HT1080 (cell line): ENCODE data around the gene RPS6KB1.

DNA sequence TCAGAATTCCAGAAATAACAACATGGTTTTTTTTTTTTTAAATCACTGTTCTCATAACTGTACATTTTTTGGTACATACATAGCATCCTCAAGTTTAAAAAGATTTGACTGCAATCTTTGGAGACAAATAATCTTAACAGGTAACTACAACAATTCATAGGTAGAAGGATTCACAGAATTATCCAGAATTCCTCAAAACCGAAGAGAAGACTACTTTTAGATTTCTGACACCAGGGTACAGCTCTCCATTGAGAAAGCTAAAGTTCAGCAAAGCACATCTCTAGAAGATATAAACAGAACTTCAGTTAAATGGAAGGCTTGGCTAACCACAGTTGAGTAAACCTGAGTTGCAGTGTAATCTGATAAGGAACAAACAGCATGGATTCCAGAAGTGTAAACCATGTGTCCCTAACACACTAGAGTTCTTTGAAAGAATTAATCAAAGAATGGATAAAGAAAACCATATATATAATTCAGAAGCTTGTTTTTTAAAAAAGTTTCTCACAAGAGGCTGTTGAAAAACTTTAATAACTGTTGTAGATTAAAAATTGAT is 4.5 kb downstream of the RNF43 start:
RAMPAGE:
- cytosol, long total RNA, result no peak
- long total RNA, result no peak
- nucleus, long total RNA, result no peak

DNA sequence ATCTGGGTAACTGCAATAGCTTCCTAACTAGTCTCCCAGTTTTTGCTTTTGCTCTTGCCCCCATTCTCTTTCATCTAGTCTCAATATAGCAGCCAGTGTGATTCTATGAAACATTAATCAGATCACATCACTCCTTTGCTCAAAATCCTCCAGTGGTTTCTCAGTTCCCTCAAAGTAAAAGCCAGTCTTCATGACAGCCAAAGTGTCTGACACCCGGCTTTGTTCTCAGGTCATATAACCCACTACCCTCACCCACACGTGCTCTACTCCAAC is 4.5 kb downstream of the MTMR4 start:
RAMPAGE:
- cytosol, long total RNA, result no peak
- long total RNA, result no peak
- nucleus, long total RNA, result no peak

DNA sequence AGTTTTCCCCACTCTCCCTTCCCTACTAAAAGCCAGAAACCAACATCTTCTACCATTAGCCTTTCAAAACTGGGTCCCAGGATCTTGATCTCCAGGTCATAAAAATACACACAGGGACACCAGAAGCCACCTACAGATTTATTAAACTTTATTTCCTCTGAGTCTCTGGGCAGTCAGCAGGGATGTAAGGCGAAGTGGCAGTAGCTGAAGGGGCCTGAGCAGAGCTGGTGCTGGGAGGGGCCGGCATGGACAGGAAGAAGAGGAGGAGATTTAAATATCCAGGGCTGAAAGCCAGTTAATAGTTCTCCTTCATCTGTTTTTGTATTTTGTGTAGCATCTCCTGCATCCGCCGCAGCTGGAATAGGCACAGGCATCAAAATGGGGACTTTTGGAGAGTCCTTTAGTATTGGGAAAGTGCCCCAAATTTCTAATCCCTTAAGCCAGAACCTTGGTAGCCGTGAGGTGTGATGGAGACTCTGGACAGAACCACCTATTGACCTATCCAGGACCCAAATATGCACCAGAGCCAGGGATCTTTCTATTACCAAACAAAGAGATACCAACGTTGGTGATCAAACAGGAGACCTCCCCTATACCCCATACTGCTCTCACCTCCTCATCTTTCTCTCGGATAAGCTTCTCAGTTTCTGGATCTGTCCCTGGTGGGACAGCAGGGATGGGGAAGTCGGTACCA is 5.8 kb upstream of the MTMR4 start:
RAMPAGE:
- cytosol, long total RNA, result no peak
- long total RNA, result no peak
- nucleus, long total RNA, result no peak

RAMPAGE:
- cytosol, long total RNA, result no peak
- long total RNA, result no peak
- nucleus, long total RNA, result no peak
Measured at GRCh38 chr17:58520825-58521252, 6.4 kb upstream of the MTMR4 start.

DNA sequence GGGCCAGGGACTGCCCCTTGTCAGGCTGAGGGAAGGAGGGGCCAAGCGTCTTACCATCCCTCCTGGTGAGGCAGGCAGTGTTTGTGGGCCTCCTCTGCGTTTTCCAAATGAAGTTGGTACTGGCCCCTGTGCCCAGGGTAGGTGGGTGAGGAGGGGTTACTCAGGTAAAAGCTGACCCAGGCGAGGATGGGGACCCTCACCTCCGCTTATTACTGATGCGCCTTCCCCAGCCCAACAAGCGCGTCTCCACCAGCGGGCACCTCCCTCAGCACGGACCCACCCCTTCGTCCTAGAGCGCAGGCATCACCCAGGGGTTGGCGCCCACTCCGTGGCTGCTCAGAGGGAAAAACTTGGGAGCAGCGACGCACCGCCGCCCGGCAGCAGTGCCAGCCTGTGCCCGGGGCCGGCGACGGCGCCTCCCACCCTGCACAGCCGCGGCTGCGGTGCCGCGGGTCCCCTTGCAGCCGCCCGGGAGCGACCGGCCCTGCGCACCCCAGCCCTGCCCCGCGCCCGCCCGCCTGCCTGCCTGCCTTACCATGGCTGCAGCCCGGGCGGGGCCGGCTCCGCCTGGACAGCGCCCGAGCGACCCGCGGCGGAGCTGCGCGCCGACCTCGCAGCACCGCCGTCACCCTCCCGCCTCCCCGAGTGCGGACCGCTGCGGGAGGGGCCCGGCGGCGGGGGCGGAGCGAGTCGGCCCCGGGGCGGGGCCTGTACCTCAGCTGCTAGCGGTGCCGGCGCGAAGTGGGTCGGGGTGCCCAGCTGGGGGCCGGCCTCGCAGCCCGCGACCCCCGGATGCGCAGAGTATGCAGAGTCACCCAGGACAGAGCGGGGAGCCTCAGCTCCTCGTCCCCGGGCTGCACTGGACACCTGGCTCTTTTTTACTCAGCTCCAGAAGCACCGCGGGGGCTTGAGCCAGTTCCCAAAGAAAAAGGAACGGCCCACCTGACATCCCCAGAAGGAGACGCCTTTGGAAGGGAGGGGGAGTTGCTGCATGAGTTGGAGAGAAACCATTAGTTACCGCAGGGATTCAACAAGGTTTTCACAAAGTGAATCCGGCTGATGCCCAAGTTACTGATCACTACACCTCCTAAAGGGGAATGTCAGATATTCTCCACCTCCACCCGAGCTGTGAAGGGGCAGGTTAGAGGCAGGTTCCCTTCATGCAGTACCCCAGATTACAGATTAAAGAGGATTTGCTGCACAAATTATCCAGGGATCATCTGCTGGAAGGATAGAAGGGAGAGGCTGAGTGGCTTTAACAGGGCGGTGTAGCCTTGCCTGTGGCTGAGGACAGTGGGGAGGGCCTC is 12.2 kb downstream of the SEPTIN4 start:
RAMPAGE:
- cytosol, long total RNA, result no peak
- long total RNA, result no peak
- nucleus, long total RNA, result no peak

GRCh38 chr17:59329367-59330129 is 1.9 kb upstream of the YPEL2 start:
RAMPAGE:
- cytosol, long total RNA, result no peak
- long total RNA, result no peak
- nucleus, long total RNA, result no peak

DNA sequence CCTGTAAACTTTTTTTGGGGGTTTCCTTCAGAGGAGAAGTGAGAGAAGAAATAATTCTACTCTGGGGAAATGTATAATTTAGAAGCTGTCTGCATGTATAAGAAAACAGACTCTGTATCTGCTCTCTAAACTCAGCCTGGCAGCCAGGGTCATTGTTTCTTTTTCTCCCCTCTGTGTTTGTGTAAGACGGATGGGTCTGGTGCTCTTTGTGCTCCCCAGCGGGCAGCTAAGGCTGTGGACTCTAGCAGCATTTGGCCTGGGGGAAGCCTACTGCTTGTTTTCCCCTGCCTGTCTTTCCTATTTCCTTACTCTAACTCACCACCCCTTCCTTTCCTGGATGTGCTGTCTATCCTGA is 19.2 kb downstream of the YPEL2 start:
RAMPAGE:
- cytosol, long total RNA, result no peak
- long total RNA, result no peak
- nucleus, long total RNA, result no peak

DNA sequence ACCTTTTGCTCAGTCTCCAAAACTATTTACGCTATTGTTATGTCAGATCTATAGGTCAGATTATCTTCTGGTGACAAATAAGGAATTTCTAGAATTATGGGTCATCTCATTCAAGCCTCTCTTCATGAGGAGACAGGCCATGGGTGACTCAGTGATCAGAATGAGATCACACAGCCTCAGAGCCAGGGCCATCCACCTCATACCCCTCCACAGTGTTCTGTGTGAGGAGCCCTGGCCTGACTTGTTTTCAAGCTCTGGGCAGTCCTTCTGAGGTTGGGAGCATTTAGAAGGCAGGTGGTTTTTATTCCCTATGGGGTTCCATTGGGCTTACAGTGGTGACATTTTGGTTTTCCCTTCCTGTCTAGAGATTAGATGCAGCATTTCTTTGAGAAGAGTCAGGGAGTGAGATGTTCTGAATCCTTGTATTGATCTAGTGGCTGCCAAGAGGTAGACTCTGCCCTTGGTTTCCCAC is 26.5 kb downstream of the YPEL2 start:
RAMPAGE:
- cytosol, long total RNA, result no peak
- long total RNA, result no peak
- nucleus, long total RNA, result no peak

RAMPAGE:
- cytosol, long total RNA, result no peak
- long total RNA, result no peak
- nucleus, long total RNA, result no peak
Measured at GRCh38 chr17:59361392-59362152, 30.1 kb downstream of the YPEL2 start.

DNA sequence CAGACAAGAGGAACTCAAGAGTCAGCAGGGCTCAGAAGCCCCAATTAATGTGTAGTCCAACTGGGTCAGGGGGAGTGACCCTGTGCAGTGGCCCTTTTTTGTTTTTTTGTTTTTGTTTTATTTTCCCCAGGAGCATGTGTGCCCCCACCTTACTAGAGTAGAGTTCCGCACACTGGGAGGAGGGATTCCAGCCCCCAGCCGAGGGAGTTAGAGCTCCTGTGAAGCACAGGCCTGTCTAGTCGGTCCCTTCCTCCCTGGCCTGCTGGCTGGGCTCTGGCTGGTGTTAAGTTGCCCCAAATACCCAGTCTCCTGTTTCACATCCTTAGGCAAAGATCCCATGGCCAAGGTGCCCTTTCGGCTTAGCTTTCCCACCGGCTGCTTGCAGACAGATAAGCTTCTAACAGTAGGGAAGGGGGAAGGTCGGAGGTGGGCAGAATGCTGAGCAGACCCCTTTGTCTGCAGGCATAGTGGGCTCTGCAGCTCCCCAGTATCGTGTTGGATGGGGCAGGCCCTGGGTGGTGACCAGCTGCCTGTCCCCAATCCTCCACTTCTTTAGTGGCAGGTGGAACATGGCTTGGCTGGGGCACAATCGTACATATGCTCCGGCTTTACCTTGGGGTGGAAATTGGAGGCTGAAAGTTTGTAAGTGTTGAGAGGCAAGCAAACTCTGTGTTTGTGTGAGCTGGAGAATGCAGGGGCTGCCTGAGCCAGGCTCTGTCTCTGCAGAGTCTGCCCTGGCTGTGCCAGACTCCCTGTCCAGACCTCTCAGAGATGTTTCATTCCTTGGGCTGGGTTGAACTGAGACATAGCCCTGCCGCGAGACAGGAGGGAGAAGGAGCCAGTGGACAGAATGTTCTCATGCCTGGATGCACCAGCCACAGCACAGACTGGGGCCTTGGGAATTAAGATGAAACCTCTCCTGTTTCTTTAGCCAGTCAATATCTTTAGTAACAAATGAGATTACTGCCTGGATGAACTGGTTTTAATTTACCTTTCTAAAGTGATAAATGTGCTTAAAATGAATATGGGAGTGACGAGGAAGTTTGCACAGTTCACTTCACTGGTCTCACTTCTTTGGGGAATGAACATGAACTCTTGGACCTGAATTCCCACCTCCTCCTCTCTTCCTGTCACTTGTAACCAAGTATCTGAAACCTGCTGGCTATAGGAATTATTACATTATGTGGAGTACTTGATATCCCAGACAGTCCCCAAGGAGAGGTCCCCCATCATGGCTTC is 39.8 kb downstream of the YPEL2 start:
RAMPAGE:
- cytosol, long total RNA, result no peak
- long total RNA, result no peak
- nucleus, long total RNA, result no peak

RAMPAGE:
- cytosol, long total RNA, result no peak
- long total RNA, result no peak
- nucleus, long total RNA, result no peak
Measured at GRCh38 chr17:59400614-59400839, 69.1 kb downstream of the YPEL2 start.

GRCh38 chr17:59428864-59429475 is 97.5 kb downstream of the YPEL2 start:
RAMPAGE:
- cytosol, long total RNA, result no peak
- long total RNA, result no peak
- nucleus, long total RNA, result no peak

DNA sequence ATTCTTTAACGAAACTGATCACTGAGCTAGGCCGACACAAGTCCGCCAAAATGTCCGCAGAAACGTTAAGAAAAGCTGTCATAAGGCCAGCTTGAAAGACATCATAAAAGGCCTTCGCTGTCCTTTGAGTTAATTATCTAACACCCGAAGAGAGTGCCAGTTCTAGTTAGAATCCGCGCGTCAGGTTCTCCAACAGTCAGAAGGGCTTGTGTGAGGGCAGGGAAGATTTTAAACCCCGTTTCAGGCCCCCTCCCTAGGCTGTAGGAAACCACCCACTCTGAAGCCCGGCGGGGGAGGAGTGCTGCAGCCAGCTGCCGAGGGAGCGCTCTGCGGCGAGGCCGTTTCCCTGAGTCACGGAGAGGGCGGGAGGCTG is 700 bp upstream of the CLTC start:
RAMPAGE:
- cytosol, long total RNA, result no peak
- long total RNA, result no peak
- nucleus, long total RNA, result no peak

DNA sequence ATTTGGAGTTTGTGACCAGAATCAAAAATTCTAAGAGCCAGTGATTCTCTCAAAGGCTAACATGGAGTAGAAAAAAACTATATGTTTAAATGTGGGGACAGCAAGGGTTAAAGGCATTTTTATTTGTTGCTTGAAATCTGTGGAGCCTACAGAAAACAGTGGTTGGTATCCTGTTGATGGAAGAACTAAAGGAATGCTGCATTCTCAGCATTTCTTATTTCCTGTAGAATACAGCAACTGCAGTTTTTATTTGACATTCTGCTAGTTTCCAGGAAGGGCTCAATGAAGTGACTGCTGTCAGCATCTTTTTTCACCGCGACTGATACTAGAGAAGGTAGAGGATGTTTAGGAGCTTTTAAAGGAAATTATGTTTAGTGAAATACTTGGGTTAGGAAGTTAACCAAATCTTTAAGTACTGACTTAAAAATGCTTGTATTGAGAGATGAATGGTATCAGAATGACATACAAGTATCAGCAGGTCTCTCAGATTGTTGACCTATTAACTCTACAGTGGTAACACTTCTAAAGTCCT is 15.0 kb downstream of the CLTC start:
RAMPAGE:
- cytosol, long total RNA, result no peak
- long total RNA, result no peak
- nucleus, long total RNA, result no peak

DNA sequence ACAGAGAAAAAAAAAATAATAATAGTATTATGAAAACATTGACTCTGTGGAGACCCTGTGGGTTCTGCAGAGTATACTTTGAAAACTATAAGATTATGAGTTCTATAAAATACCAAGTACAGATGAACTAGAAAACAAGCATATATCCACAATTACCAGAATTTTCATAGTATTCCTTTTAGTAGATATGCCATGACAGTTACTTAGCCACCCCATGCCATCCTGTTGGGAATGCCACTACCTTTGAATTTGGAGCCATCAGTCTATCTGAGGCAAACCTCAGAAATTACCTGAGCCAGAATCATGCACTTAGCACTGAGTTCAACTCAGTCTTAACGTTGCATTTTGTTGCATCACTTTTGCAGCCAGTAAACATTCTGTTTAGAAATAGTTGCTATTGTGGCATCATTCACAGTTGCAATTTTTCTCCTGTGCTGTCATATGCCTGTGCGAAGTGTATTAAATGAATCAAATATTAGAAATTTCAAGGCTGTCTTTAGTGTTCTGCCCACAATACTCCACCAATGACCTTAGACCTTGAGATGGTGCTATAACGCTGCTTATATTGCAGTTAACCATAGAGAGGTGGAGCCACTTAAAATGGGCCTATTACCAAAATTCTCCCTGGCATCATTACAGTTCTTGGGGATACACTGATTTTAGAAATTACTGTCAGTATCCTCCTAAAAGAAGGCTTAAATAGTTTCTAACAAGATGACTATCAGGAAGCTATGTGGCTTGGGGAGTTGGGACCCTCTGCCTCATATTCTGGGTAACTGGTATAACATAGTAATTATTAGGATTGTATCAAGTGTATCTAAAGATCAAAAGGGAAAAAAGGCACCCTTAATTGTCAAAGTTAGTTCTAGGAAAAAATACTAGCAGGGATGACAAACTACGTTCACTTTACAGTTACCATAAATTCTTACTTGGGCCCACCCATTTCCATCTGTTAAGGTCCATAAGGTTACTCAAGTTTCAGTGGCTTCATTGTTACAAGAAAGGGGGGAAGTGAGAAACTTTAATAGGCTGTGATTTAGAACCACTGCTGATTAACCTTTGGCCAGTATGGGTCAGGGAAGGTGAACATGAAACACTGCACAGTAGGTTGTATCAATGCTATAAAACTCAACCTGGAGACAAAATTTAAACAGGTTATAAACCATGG is 11.0 kb downstream of the PTRH2 start:
RAMPAGE:
- cytosol, long total RNA, result no peak
- long total RNA, result no peak
- nucleus, long total RNA, result no peak

GRCh38 chr17:59707789-59708059 is 270 bp downstream of the VMP1 start:
RAMPAGE:
- cytosol, long total RNA, result no peak
- long total RNA, result no peak
- nucleus, long total RNA, result no peak

DNA sequence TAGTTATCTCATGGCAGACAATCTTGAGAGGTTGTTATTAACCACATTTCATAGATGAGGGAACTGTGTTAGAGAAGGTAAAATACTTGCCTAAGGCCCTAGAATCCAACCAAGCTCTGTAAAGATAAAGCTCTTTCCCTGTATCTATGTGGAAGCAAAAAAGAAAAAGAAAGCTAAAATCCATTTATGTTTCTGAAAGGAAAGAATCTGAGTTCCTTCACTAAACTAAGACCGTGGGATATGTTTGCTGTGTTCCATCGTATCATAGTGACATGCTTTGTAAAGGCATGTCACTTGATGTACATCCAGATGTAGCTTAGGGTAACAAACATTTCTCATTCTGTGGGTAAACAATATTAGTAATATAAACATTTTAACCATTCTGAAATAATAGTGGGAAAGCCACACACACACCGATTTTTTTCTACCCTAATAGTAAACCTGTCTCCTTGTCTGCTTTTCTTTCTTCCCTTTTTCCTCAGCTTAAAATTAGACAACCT is 78.1 kb downstream of the TUBD1 start:
RAMPAGE:
- cytosol, long total RNA, result no peak
- long total RNA, result no peak
- nucleus, long total RNA, result no peak

GRCh38 chr17:59831652-59832138 is 61.0 kb downstream of the TUBD1 start:
RAMPAGE:
- cytosol, long total RNA, result no peak
- long total RNA, result no peak
- nucleus, long total RNA, result no peak

DNA sequence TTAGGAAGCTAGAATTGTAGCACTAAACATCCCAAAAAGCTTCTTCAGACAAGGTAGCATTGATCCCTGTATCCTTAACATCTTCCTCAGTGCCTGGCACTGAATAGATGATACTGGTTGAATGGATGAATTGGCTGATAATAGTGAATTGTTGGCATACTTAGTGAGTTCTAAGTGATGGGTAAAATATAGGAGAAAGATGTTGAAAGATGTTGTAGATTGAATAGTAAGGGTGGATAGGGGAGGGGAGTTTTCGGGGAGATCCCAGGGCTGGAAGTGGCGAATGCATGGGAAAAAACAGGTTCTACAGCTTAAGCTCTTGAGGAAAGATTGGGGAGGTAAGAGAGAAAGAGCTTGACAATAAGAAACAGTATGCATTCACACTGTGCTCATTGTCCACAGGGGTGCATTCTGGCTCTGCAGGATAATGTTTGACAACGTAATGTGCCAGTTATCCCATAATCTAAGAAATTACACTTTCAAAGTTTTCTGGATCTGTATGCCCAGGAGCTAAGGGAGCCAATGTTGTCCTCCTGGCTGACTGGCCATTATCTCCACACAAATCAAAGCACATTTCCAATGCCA is 35.6 kb downstream of the TUBD1 start:
RAMPAGE:
- cytosol, long total RNA, result no peak
- long total RNA, result no peak
- nucleus, long total RNA, result no peak

GRCh38 chr17:59893046-59894073 is at the start of gene RPS6KB1:
Gene RPS6KB1 (plus strand): TSS chr17:59893121.
RAMPAGE:
- cytosol, long total RNA, result start-site peak on the plus strand at chr17:59893111-59893136, 251 and 249 reads in 2 replicates
- long total RNA, result start-site peak on the plus strand at chr17:59893115-59893132, 179 reads
- nucleus, long total RNA, result start-site peak on the plus strand at chr17:59893112-59893137, 131 and 60 reads in 2 replicates